ENCODE results near the genes C19orf12, URI1, SLC7A9 and WDR88.

GRCh38 chr19:29524784-29525674 lies 765 bp upstream of the VSTM2B start:
- PRO-cap = no peak

- PRO-cap = no peak
Measured at GRCh38 chr19:29672784-29673347, 7.6 kb downstream of the PLEKHF1 start.

DNA sequence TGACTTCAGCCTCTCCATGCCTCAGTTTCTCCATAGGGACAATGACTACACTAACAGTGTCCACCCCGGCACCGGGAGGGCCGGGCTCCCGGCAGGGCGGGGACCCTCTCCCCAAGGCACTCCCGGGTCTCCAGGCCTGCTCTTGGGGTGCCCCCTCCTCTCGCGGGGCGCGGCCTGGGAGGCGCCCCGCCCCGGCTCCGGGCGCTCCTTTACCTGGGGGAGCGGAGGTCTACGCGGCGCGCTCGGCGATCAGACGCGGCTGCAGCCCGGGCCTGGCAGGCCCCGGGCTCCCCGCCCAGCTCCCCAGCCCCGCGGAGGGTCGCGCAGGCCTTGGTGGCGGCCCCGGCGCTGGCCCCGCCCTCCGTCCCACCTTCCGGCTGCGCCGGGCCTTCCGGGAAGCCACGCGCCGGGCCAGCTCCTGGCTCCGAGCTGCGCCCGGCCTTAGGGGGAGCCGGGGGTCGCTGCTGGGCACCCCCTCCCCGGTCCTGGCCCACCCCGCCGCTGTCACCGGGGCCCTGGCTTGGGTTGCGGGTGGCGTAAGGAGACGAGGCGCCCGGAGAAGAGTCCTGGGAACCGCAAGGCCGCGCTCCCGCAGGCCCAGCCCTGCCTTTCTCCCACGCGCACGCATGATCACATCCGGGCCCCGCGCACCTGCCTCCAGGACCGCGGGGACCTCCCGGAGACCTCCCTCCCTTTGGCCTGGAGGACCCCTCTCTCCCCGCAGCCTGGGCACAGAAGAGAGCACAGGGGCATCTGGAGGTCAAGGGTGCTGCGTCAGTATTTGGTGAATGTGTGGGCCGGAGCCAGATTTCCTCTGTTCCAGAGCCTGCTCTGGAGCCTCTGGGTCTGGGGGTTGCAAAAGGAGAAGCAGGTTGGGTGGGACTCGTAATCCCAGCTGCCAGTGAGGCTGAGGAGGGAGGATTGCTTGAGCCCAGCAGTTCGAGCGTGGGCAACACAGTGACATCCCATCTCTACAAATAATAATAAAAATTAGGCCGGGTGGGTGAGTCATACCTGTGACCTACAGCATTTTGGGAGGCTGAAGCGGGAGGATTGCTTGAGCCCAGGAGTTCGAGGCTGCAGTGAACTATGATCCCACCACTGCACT lies at the start of gene C19orf12:
TSS of gene C19orf12 (minus strand) at position 350 of the 1,108 bp plus-strand sequence.
- PRO-cap = bidirectional peak, plus-strand start at position 442 of the sequence, minus-strand start at position 305 of the sequence

GRCh38 chr19:29761225-29761455 lies 46.1 kb upstream of the C19orf12 start:
- PRO-cap = no peak

DNA sequence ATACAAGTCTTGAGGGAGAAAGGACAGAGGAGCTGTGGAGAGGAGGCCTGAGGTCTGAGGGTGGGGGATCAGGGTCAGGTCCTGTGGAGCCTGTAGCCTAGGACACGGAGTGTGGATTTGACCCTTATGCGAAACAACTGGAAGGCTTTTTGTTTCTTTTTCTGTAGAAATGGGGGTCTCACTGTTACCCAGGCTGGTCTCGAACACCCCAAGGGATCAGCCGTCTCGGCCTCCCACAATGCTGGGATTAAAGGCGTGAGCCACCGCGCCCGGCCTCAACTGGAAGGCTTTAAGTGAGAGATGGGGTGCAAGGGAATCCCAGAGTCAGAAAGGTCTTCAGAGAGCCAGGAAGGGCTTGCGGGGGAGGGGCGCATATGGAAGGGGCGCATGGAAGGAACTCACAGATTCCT lies 933 bp upstream of the CCNE1 start:
- PRO-cap = no peak

GRCh38 chr19:29837462-29837932 lies 25.7 kb downstream of the CCNE1 start:
- PRO-cap = no peak

DNA sequence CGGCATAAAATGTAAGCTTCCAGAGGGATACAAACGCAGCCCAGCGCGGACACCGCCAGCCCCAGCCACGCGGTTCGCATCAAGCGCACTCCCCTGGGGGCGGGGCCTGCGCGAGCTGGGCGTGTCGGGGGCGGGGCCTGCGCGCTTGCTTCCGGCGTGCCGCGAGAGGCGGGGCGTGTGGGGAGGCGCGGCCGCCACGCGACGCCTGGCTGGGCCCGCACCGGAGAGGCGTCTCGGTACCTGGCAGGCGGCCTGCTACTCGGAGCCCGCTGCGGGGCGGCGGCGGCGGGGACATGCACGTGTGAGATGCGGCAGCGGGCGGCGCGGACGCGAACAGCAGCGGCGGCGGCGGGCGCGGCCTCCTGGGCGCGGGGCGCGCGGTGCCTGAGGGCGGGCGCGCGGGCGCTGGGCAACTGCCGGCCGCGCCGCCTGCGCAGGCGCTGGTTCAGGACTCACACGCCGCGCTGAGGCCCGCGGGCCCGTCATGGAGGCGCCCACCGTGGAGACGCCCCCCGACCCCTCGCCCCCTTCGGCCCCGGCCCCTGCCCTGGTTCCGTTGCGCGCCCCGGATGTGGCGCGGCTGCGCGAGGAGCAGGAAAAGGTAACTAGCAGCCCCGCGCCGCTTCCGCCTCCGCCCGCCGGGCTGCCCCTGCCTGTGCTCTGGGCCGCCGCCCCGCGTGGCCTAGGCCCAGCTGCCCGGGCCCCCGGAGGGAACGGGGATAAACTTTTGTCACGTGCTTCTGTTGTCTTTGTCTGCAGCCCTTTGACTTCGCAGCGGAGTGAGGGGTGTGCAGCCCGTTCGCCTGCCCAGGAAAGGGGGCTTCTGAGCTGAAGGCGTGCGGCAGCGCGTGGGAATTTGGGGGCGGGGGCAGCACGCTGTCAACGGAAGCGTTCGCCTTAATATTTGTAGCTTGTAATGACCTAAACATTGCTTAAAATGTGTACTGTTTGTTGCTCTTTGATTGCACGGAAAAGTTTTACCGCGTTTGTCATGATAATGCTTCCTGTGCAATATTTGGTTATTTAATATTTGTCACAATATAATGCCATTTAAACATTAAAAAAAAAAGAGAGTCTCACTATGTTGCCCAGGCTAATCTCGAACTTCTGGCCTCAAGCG lies at the start of gene URI1:
TSS of gene URI1 (plus strand) at position 176 of the 1,120 bp plus-strand sequence.
- PRO-cap = unidirectional peak, plus-strand start at position 176 of the sequence

GRCh38 chr19:30924706-30925066 lies 424.6 kb downstream of the TSHZ3 start:
- PRO-cap = no peak

GRCh38 chr19:31350559-31351230 lies 1.5 kb upstream of the TSHZ3 start:
- PRO-cap = bidirectional peak, plus-strand start at chr19:31350954, minus-strand start at chr19:31350827

DNA sequence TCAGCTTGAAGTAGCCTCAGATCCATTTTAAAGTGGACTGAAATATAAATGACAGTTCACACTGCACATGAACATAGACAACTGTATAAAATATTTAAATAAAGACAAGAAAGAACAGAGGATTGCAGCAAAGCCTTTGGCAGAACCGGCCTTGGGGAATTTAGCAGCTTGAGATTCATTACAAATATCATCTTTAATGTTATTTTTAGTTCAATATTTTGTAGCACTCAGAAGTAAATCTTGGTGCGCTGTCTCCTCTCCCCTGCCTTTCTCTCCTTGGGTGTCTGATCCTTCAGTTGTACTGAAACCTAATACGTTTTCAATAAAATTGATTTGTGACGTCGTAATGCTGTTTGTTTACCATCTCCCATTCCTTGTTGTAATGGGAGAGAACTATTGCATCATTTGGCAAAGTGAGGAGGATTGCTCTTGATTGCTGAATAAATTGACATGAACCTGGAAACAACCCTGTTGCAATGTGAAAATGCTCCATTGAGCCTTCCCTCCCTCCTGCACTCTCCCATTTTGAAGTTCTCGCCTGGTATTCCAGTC lies 43.2 kb upstream of the TSHZ3 start:
- PRO-cap = no peak

GRCh38 chr19:32347099-32347744 lies 1.8 kb downstream of the ZNF507 start:
- PRO-cap = no peak

GRCh38 chr19:32388208-32389006 lies 17.2 kb upstream of the DPY19L3 start:
- PRO-cap = no peak

DNA sequence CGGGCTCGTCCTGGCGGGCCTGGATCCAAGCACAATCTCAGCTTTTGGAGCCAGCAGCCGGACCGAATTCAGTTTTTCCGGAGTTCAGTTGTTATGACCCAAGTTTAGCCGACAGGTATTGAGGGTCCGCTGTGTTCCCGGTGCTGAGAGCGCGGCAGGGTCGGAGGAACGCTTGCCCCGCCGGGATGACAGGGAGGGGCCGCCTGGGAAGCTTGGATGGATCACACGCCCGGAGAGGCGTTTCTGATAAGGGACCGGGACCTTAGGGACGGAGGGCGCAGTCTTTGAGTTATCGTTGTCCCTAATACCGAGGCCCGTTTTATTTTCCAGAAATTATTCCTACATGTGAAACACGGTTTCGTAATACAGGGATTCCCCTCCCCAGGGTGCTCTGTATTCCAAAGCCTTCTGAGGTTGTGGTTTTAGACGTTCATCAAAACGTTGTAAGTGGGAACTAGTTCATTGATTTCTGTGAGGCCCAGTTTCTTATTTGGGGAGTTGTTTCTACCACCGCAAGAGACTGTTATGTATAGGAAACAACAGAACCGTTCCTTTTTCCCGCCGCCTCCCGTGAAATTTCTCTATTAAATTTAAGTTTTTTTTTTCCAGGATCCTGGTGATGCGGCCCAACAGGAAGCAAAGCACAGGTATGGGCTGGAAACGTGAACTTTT lies 732 bp downstream of the PDCD5 start:
- PRO-cap = no peak

DNA sequence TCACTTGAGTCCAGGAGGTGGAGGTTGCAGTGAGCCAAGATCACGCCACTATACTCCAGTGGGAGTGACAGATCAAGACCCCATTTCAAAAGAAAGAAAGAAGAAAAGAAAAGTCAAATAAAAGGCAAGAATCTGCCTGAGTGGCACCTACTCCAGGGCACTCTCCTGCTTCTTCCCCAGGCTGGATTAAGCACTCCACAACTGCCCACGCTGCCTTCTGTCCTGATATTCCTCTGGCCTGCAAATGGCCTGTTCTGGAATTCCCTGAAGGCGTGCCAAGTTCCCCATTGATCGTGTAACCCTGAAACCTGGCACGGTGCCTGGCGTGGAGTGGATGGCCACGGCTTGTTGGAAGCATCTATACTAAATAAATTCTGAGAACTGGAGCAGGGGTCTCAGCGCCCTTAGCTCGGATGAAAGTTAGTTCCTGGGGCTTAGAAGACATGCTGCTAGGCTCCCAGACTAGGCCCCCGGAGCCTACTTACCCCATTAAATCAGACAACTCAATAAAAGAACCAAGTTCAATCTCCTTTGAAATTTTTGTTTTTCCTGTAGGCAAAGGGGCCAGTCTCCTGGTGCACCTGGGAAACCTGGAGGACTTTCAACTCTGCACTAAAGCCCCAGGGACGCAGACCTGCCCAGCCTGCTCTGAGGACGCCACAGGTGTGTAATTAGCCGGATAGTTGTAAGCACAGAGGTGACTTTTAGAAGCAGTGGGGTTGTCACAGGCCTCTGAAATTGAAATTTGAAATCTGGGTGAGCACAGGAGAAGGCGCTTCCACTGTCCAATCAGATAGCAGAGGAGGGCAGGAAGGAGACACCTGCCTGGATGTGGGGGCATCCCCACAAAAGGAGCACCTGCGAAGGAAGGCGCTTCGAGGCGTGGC lies 21.9 kb downstream of the ANKRD27 start:
- PRO-cap = no peak

GRCh38 chr19:32677645-32678029 lies 2.0 kb downstream of the RGS9BP start:
- PRO-cap = no peak

DNA sequence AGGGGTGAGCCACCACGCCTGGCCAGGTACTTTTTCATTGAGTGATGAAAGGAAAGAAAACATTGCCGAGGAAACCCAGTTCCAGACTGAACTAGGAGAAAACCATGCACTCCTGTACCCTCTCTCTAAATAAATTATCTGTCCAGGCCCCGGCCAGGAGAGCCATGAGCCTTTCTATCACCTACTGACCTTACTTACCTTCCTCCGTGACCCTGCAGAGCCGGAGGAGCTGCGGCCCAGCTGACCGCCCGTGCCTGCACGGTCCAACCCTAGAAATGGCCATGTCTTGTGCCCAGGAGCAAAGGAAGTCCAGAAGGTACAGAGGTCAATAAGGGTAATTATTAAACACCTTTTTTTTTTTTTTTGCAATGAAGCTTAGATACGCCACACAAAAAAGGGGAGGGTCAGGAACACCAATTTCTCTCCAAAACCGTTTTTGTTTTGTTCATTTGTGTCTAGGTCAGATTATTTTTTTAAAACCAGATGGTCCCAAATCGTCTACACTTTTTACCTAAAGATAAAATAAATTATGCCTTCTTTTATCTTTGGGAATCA lies at the start of gene SLC7A9:
TSS of gene SLC7A9 (minus strand) at position 280 of the 555 bp plus-strand sequence.
- PRO-cap = no peak

- PRO-cap = no peak
Measured at GRCh38 chr19:33024434-33024863, 40.2 kb downstream of the RHPN2 start.

GRCh38 chr19:33039207-33039706 lies 25.4 kb downstream of the RHPN2 start:
- PRO-cap = no peak

GRCh38 chr19:33132048-33132418 lies at the start of gene WDR88:
TSS of gene WDR88 (plus strand) at chr19:33132114.
- PRO-cap = no peak

DNA sequence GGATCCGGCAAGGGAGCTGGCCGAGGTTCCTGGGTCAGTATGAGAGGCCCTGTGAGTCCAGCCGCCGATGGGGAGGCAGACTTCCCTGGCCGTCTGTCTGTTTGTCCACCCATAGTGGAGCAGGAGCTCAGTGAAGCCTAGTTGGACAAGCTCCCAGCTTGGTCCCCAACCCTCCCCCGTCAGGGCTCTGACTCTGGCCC lies 3.9 kb downstream of the SLC7A10 start:
- PRO-cap = no peak